Osteocyte (in vitro differentiated cells): ENCODE measurements around the genes MRPL10, HOXB6, HOXB13 and ZNF652.

GRCh38 chr17:47830934-47831863 lies at the start of gene MRPL10:
Gene MRPL10, minus strand, starts transcription at chr17:47831541.
- PRO-cap, result bidirectional peak, plus-strand start at chr17:47831670, minus-strand start at chr17:47831526

GRCh38 chr17:47884930-47885569 lies 11.0 kb upstream of the SP2 start:
- PRO-cap, result no peak

- PRO-cap, result no peak
These were observed 136.7 kb downstream of the SNX11 start for GRCh38 chr17:48244005-48244932.

- PRO-cap, result no peak
These were observed 147.3 kb downstream of the SNX11 start for GRCh38 chr17:48254815-48255362.

DNA sequence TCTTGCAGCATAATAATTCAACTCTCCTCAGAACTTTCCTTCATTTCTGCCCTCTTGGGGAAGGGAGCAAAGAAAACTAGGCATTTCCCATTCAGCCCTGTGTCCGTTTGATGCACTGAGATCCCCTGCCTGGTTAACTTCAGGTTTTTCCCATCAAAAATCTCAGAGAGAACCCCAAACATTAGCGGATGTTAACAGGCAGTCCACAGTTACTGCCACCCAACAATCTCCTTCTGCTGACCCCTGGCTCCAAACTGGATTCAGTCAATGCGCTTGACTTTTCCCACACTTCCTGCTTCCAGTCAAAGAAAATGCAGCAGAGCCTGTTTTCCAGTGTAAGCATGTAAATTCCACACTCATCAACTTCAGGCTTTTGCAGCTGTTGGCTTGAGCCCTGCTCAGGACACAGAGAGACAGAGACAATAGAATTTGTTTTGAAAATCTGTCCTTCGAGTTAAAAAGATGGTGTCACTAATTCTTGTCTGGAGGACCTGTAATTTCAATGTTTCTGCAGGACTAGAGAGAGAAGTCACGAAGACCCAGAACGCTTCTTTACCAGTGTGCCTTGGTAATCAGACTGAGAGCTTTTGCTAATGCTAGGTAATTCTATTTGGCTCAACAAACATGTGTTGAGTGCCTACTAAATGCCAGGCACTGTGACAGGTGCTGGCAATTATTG lies 32.7 kb downstream of the HOXB1 start:
- PRO-cap, result no peak

DNA sequence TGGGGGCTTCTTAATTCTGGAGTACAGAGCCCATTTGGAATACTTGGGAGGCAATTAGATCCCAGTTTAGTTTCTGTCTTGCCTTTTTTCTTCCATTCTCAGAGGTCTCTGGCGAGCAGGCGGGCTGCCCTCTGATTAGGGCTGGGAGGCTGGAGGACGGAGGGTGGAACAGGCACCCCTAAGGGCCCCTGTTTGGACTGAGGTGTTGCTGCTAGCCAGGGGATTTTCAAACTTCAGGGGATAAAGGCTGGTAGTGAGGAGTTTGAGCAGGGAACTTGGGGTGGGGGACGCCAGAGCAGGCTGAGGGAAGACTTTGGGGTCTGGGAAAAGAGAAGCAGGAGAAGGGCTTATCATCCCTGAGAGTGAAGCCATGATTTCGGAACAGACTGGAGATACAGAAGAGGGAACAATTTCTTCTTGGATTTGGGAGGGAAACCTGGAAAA lies 13.6 kb upstream of the HOXB2 start:
- PRO-cap, result no peak

- PRO-cap, result no peak
These were observed 3.4 kb downstream of the HOXB4 start for GRCh38 chr17:48574374-48575501.

- PRO-cap, result no peak
These were observed at the start of gene HOXB6 for GRCh38 chr17:48604178-48605356. Gene HOXB6, minus strand, starts transcription at chr17:48604986.

GRCh38 chr17:48727710-48728583 lies 603 bp downstream of the HOXB13 start:
- PRO-cap, result no peak

DNA sequence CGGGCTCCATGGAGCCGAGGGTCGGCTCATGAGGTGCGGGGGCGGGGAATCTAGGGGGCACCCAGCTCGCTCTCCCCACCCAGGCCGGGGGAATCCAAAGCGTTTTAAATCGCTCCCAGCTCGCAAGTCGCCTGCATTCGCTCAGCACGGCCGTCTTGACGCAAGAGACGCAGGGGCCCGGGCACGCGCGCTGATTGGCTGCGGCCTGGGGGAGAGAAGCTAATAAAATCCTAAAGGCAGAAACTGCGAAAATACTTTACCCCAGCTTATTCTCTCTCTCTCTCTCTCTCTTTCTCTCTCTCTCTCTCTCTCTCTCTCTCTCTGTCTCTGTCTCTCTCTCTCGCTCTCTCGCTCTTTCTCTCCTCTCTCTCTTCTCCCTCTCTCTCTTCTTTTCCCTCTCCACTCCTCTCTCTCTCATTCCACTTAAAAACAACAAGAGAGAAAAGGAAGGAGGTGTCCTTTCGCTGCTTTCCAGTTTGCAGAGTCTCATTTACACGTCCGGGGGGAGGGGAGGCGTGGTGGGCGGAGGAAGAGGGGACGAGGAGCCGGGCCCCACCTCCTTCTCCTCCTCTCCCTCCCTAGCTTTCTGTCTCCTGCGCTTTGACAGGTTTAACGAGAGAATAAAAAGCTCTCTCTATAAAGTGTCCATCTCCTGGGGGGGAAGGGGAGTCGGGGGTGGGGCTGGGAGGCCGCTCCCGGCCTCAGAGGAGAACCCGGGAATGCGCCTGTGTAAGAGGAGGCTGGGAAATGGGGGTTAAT lies at the start of gene HOXB13:
Gene HOXB13 (minus strand): TSS at position 167 of the 759 bp plus-strand sequence.
- PRO-cap, result no peak

GRCh38 chr17:48920840-48921769 lies 12.9 kb downstream of the UBE2Z start:
- PRO-cap, result no peak

GRCh38 chr17:48928777-48929816 lies 15.5 kb downstream of the SNF8 start:
- PRO-cap, result no peak

GRCh38 chr17:48998158-48998489 lies 939 bp downstream of the IGF2BP1 start:
- PRO-cap, result bidirectional peak, plus-strand start at chr17:48998335, minus-strand start at chr17:48998006

DNA sequence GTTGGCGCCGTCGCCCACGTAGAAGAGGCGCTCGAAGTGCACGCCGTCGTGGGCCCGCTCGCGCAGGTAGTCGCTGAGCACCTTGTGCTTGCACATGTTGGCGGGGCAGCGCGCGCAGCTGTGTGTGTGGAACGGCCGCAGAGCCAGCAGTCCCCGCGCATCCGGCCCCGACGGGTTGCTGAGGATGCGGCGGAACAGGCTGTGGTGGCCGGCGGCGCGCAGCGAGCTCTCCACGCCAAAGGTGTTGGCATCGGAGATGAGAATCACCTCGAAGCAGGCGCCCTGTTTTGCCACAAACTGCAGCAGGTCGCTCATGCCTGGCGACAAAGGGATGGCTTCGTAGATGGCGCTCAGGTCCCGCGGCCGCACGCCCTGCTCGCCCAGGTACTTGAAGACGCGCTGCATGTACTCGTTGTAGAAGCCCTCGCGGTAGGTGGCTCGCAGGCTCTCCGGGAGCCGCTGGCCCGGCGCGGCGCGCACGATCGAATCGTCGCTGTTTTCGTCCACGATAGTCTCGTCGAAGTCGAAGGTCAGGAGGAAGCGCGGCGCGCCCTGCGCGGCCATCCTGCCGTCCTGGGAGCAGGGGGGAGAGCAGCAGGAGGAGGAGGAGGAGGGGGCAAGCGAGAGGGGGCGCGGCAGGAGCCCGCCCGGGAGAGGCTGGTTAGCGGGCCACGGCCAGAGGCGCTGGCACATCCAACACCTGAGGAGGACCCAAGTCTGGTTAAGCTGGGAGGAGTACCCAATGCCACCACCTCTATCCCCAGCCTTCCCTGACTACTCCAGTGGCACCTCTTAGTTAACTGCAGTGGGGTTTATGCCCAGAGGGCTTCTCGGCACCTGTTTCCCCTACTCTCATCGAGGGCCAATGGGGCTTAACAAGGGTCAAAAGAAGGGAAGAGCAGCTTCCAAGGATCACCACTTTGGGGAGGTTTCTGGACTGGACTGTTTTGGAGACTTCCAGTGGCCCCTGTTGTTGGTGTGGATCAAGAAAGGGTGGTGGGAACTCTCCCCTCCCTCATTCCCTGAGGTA lies 5.8 kb downstream of the PHOSPHO1 start:
- PRO-cap, result no peak

- PRO-cap, result no peak
These were observed 63.9 kb upstream of the PHOSPHO1 start for GRCh38 chr17:49294501-49294931.

DNA sequence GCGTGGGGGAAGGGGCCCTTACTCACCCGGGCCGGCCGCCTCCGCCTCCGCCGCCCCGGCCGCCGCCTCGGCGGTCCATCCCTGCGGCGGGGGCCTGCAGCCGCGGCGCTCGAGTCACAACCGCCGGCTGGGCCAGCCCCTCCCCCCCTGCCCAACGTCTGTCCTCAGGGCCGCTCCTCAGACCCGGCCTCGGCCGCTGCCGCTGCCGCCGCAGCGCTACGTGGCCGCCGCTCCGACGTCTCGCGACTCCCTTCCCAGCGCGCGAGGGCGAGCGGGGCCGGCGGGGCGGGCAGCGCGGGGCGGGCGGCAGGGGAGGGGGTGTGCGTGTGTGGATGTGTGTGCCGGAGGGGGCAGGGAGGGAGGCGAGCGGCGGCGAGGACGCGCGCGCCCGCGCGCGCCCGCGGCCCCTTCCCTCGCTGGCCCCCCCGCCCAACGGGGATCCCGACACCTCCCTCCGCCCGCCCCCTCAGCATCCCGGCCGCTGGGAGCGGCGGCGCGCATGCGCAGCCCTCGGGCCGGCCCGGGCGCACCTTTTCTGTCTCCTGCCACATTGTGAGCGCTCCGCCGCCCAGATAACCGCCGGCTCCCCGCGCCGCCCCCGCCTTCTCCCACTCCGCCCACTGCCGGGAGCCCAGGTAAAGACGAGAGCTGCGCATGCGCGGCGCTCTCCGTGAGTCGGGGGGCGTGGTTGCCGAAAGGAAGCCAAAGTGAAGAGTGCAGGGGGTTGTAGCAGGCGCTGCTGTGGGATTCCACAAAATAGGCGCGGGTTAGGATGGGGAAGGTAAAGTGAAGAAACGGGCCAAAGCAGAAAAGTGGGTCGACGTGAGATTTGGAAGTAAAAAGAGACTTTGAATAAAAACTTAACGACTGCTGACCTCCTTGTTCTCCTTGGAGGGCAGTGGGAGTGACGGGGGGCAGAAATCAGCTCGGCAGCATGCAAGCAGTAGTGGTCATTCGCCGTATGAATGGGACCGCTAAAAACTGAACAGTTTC lies at the start of gene ZNF652:
Gene ZNF652 (minus strand): TSS at position 368 of the 993 bp plus-strand sequence.
- PRO-cap, result bidirectional peak, plus-strand start at position 705 of the sequence, minus-strand start at position 253 of the sequence

DNA sequence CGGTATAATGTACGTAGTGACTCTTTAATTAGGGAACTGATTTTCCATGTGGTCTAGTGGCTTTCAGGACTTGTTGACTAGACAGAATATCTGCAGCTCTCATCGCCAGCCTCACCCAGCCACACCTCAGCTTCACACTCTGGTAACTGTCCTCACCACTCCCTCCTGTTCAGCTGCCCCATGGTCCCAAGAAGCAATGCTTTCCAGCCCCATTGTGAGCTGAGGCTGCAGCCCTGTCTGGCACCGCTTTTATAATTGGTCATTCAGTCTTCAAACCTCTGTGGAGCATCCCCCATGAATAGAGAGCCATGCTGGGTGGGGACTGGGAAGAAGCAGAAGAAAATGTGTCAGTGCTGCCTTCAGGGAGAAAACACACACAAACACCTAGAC lies 24.7 kb downstream of the PHB1 start:
- PRO-cap, result no peak

- PRO-cap, result no peak
These were observed 2.9 kb downstream of the NGFR start for GRCh38 chr17:49498084-49498254.

DNA sequence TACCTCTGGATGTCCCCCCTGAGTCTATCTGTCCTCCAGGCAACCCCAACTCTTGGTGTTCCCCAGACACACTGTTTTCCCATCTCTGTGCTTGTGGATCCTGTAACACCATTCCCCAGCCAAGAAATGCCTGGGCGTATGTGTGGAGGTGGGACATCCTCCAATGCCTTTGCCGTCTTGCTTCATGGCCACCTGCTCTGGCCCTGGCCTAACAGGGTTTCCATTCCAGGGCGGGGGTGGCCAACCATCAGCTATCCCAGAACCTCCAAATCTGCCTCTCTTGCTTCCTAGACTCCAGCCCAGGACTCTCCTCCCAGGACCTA lies 8.4 kb downstream of the NGFR start:
- PRO-cap, result no peak

- PRO-cap, result no peak
These were observed 20.2 kb downstream of the NGFR start for GRCh38 chr17:49515105-49515959.